AG04450 (cell line): ENCODE results near the gene WDR43.

GRCh38 chr2:28335314-28336105 is 57.1 kb upstream of the FOSL2 start:
- CAGE, long polyA plus RNA, result no peak
- RRBS, result no CpG with 5 or more reads among the region's 16 CpGs

GRCh38 chr2:28344578-28345210 is 48.0 kb upstream of the FOSL2 start:
- CAGE, long polyA plus RNA, result no peak
- RRBS, result no CpG with 5 or more reads among the region's 31 CpGs

DNA sequence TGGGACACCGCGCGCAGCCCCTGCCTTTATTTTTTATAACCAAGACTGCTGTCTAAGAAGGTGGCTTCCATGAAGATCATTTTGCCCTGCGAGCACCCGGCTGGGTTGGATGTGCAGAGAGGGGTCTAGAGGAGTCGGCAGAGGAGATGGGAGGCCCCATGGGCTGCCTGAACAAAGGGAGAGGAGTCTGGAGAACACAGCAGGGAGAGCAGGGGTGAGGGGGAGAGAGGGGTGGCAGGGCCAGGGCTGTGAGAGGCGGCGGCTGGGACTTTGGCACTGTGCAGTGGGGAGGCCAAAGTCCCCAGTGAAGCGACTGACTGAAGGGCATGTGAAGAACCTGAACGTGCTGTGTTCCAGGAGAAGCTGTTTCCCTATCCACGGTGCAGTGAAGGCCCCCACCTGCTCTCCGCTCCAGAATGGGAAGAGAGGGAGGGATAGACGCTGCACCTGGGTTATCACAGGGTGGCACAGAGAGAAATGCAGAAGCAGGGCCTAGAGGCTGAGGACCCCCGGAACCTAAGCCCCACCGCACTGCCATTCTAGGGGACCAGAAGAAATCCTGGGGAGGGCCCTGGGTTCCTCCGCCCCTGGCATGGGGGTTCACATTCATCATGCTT is 24.9 kb upstream of the FOSL2 start:
- CAGE, long polyA plus RNA, result no peak
- RRBS, result no CpG with 5 or more reads among the region's 16 CpGs

- CAGE, long polyA plus RNA, result no peak
- RRBS, result no CpG with 5 or more reads among the region's 2 CpGs
Measured at GRCh38 chr2:28404867-28405369, 12.3 kb downstream of the FOSL2 start.

GRCh38 chr2:28411525-28412863 is 19.3 kb downstream of the FOSL2 start:
- CAGE, long polyA plus RNA, result no peak
- RRBS, result no CpG with 5 or more reads among the region's 34 CpGs

DNA sequence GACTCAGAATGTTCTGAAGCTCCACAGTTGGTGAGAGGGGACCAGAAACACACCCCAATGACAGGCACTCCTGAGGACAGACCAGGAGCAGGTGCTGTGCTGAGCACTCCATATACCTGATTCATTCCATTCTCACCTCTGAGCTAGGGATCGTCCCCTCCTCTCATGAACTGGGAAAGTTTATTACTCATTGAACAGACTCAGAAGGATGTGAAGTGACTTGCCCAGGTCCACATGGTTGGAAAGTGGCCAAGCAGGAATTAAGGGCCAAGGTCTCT is 25.2 kb upstream of the PLB1 start:
- CAGE, long polyA plus RNA, result no peak
- RRBS, result no CpG with 5 or more reads among the region's 1 CpG

DNA sequence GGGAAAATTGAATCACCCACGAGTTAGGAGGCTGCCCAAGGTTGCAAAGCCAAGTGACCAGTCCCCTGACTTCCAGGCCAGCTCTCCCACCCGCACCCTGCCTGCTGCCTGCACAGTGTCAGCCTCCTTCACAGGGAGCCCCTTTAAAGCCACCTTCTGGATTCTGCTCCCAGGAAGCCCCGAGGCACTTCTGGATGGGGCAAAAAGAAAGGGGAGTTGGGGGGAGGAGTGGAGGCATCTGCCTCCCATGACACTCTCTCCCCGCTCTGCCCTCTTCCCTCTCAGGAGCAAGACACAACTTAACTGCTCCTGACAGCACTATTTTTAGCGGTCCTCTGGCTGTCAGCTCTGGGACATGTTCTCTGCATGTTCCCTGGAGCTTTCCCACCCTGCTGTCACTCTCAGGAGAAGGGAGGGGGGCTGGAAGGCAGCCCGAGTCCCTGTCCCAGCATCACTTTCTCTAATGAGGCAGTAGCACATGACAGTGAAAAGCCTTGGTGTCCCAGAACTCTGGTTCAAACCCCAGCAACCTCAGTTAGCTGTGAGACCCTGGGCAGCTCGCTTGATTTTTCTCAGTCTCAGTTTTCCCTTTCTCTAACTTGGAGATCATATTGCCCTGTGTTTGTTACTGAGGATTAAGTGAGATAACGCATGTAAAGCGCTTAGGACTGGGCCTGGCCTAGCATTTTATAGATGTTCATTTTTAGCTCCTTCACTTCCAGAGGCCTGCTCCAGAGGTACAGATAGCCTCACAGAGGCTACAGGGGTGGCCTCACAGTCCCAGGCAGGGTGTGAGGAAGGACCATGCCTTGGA is 32.4 kb downstream of the PLB1 start:
- CAGE, long polyA plus RNA, result no peak
- RRBS, result no CpG with 5 or more reads among the region's 9 CpGs

DNA sequence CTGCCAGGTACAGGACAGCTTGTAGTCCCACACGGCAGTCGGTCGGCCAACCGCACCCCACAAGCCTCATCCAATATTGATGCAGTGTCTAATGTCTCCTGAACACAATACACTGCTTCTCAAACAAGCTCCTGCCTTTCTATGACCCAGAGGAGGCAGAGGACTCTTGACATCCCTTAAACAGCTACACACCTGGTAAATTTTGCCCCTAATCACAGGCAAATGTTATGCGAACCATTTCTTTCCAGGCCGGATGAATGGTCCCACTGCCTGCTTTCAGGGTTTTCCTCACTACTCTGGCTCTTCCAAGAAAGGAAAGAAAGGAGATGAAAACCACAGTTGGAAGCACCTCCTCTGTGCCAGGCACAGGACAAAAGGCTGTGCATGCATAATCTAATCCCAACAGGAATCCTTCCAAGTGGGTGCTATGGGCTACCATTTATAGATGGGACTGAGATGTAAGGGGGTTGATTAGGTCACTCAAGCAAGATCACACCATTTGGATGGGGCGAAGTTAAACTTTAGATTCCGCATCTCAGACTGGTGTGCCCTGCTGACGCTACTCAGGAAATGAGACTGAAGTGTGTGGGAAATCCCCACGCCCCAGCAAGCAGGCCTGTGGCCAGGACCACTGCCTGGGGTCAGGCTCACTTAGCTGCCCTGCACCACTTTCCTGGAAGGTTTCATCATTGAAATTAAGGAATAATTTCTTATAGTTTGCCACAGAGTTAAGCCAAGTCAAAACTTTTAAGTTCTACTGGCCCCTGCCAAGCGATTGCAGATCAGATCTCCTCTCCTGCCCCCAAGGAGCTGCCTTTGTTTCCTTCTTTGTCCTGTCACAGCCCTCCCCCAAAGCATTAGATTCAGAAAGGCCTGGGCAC is 70.6 kb upstream of the PPP1CB start:
- CAGE, long polyA plus RNA, result no peak
- RRBS, result no CpG with 5 or more reads among the region's 11 CpGs

DNA sequence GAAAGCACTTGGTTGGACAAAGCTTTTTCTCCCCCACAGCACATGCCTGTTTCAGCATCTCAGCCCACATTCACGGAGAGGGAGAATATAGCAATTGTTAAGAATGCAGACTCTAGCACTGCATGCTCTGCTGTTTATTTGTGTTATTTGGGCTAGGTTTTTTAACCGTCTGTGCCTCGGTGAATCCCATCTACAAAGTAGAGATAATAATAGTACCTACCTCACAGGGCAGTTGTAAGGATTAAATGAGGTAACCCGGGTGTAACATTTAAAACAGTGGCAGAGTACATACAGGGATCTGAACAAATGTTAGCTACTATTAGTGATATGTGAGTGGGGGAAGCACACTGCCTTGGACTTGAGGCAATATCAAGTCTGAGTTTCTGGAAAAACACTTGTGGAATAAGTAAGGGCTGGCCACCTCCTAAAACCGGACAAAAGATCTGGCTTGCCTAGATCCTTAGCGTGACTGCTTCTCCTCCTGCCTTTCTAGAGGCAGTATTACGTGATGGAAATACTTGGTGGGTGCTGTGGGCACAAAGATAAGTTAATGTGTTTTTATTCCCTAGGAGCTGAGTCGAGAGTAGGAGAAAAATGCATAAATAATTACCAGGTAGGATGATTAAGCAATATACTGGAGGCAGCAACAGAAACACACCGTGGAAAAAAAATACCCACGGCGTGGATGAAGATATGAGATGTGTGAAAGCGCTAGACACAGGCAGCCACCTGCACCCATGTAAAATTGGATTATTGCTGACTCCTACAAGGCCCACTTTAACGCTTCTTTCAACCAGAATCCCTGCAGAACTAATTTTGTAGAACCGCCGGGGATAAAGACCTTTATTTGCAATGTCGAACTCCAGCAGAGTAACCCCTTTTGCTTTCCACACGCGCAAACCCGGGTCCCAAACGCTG is 916 bp upstream of the PPP1CB start:
- CAGE, long polyA plus RNA, result no peak
- RRBS, result 3% methylated on average over 5 of the region's 20 CpGs

DNA sequence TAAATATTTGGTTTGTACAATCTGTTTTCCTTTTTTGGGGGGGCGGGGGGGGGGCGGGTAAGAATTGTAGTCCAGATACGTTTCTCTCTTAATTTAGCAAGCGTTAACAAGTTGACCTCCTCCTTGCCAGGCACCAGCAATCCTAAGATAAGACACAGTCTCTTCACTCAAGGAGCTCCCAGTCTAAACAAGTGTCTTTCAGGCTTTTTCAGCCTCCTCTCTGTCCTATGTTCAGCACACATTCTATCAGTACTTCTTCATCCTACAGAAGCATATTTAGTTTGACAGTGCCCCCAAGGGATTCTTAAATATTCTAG is 2.6 kb downstream of the PPP1CB start:
- CAGE, long polyA plus RNA, result no peak
- RRBS, result no CpG with 5 or more reads among the region's 4 CpGs

DNA sequence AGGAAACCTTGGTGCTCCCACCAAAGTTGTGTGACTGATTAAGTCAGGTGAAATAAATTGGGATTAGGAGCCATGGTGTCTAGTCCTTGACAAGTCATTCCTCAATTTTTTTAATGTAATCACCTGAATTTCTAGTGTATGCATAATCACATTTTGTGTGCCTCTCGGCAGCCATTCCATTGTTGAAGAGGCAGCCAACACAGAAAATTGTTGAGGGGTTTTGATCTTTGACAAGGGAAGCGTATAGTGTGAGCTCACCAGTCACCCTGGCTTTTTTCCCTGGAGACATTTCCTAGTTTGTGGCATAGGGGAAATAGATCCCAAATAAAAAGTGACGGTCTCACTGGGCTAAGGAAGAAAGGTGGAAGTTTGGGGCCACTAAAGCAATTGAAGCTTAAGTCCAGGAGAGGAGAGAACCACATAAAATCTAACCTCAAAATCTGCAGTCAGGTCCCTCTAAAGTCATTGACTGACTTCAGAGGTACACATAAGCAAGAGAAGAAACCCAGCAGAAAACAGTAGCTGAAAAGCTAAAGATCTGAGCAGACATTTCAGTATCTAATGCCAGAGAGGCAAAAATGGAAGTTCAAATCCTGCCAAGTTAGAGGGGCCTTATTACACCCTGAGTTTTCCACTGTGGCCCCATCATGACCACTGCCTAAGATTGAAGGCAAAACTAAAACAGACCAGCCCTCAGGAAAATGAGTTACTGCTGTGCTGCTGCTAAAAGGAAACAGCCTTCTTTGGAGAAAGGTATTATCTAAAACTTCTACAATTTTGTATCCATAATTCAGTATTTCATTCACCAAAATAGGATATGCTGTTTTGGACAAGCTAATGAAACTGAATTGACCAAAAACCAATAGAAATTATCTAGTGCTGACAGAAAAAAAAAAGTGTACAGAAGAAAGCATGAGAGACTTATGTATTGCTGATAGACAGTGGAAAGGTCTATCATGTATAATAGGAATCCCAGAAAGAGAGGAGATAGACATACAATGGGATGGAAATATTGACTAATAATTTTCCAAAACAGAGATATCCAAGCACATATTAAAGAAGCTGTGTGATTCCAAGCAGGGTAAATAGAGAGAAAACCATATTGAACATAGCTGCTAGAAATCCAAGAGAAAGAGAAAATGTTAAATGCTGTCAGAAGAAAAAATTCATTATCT is 16.7 kb downstream of the PPP1CB start:
- CAGE, long polyA plus RNA, result no peak
- RRBS, result no CpG with 5 or more reads among the region's 3 CpGs

DNA sequence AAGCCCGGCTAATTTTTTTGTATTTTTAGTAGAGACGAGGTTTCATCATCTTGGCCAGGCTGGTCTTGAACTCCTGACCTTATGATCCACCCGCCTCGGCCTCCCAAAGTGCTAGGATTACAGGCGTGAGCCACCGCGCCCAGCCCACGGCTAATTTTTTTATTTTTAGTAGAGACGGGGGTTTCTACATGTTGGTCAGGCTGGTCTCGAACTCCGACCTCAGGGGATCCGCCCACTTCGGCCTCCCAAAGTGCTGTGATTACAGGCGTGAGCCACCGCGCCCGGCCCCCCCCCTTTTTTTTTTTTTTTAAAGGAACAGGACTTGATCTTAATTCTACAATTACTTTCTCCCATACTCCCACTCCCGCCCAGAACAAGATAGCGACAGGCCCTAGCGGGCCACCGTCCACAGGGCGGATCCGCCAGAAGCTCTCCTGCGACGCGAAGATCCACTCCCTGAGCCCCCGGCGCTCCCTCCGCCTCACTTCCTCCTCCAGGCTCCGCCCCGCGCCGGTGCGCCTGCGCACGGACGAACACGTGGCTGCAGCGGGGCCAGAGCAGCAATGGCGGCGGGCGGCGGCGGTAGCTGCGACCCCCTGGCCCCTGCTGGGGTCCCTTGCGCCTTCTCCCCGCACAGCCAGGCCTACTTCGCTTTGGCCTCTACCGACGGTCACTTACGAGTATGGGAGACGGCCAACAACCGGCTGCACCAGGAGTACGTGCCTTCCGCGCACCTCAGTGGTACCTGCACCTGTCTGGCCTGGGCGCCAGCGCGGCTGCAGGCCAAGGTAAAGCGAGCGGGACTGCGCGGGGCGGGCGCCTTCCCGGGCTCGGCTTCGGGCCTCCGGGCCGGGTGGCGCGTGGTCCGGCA is at the start of gene WDR43:
Gene WDR43, plus strand, starts transcription at position 532 of the 871 bp plus-strand sequence.
- CAGE, long polyA plus RNA, result start-site peak on the plus strand centred at position 650 of the sequence, 268 bp wide, 106 and 97 reads in 2 replicates
- RRBS, result 10% methylated on average over 8 of the region's 73 CpGs

DNA sequence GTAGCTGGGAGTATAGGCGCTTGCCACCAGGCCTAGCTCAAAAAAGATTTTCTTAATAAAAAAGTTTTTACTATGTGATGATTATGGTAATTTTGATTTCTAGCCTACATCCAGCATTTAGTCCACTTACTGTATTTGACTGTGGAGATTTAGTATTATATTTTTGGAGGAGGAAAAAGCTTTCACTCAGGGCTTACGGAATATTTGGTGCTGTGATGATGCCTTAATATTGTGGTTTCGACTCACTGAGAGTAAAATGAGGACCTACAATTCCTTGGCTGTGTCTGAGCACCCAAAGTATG is 18.9 kb downstream of the WDR43 start:
- CAGE, long polyA plus RNA, result no peak
- RRBS, result no CpG with 5 or more reads among the region's 3 CpGs

DNA sequence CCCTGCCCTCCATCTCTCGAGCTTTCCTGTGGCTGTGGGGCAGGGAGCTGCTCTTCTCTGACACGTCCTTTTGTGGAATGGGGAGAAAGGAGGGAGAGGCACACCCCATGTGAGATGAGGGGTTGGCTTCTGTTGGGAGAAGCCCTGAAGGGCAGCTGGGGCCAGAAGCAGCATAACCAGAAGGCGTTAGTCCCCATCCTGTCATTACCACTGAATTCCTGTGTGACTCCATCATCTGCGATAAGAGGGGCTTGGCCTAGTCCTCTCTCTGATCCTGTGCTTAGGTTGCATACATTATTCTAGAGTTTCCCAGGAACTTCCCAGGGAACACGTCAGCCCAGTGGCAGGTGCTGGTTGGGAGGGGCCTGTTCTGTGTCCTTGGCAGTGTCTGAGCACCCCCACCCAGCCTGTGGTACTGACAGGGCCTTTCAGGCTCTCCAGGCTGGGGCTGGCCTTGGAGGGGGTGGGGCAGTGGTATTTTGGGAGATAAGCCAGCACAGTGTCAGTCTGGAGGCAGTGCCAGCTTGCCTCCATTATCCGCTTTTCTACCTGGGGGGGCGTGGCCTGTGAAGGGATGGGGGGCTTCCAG is 4.5 kb upstream of the TOGARAM2 start:
- CAGE, long polyA plus RNA, result no peak
- RRBS, result no CpG with 5 or more reads among the region's 7 CpGs

GRCh38 chr2:29010844-29011540 is 29.9 kb downstream of the TOGARAM2 start:
- CAGE, long polyA plus RNA, result no peak
- RRBS, result no CpG with 5 or more reads among the region's 12 CpGs

- CAGE, long polyA plus RNA, result no peak
- RRBS, result no CpG with 5 or more reads among the region's 9 CpGs
Measured at GRCh38 chr2:29016029-29016494, 35.0 kb downstream of the TOGARAM2 start.

DNA sequence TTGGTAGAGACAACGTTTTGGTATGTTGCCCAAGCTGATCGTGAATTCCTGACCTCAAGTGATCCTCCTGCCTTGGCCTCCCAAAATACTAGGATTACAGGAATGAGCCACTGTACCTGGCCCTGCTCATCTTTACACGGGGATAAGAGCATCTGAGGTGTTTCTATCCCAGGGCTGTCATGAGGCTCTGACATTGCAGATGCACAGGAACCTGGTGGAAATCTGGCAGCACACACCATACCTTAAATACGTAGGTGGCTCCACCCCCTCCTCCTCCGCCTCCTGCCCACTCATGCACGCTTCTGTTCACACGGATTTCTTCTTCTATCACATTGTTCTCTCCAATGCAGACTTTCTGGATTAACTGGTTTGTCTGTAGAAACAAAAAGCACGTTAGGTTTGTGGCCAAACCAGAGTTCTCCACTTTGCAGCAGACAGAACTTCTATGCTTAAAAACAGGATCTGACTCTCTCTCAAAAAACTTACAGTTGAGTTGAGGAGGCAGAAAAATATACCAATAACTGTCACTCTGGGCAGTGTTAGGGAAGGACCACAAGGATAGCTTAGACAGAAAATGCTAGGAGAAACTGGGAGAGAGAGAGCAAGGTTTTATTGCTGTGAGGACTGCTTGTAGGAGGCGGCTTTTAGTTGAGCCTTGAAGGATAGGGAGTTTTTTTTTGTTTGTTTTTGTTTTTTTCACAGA is 118.3 kb downstream of the CLIP4 start:
- CAGE, long polyA plus RNA, result no peak
- RRBS, result no CpG with 5 or more reads among the region's 9 CpGs

- CAGE, long polyA plus RNA, result no peak
Measured at GRCh38 chr2:29954176-29954511, 32.8 kb upstream of the ALK start.

- CAGE, long polyA plus RNA, result no peak
- RRBS, result no CpG with 5 or more reads among the region's 16 CpGs
Measured at GRCh38 chr2:30158484-30159741, 12.1 kb downstream of the YPEL5 start.

DNA sequence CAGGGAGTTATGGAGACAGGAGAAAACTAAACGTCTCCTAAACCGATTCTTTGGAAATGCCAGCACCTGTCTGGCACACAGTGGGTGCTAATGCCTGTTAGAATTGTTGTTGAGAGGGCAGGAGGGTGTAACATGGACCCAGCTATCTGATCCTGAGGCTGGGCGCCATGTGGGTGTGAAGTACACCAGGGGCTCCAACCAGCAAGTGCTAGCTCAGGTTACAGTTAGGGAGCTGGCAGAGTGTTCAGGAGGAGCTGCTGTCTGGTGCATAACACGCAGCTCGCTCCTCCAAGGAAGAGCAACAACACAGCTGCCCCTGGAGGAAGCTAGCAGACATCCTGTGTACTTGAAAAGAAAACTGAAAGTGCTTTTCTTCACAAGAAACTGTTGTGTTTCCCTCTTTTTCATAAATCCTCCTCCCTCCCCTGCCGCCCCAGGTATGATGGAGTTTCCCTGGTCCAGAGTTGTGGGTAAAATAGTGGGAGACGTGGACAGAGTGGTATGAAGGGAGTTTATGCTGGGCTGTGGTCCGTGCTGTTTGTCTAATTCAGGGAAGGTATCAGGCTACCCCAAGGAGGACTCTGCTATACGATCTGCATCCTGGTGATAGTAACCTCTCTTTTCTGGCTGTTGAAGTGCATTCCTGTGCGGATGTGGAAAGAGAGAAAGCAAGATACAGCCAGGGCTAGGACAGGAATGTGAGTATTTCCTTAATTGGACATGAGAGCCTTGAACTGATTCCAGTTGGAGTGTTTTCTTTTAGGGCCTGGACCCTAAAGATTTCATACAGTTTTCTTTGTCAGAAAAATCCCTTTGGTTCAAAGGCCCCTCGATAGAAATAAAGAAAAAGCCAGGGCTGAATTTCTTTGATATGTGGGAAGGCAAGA is 6.1 kb upstream of the LBH start:
- CAGE, long polyA plus RNA, result no peak
- RRBS, result no CpG with 5 or more reads among the region's 11 CpGs